Paraaortic lymph node (tissue), 1 donor: ENCODE measurements around a stretch of chr6.

DNA sequence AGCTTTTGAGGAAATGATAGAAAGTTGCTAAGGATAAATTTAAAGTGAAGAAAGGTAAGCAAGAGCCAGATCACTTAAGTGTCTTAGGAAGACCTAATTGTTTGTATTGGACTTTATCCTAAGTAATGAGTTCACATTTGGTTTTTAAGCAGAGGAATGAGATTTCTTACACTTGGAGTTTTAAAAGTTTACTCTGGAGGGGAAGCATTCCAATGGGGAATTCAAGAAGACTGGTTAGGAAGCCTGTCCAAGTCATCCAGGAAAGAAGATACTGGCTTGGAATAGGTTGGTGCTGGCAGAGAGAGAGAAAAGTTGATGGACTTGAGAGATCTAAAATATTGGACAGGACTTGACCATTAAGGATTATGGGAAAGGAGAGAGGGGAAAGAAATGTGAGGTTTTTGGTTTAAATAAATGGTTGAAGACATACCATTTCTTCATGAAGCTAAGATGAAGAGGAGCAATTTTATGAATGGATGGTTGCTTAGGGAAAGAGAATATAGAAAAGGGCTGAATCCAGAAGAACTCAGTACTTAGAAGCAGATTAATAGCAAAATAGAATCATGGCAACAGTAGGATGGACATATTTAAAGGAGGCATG, 53.7 kb upstream of the SMIM8 start:
- PRO-cap = no peak

DNA sequence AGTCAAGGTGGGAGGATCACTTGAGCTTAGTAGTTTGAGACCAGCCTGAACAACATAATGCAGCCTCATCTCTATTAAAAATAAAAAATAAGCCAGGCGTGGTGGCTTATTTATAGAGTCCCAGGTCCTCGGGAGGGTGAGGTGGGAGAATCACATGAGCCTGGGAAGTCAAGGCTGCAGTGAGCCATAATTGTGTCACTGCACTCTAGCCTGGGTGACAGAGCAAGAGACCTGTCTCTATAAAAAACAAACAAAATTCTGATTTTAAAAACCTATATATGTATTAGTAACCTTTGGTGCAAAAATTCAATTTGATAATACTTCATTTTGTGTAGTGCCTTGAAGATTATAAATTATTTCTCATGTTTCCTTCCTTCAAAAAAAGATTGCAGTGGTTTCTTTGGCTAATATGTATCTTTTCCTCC, 27.6 kb downstream of the ORC3 start:
- PRO-cap = no peak

- PRO-cap = no peak
Measured at GRCh38 chr6:87691410-87691854, 10.6 kb downstream of the AKIRIN2 start.

DNA sequence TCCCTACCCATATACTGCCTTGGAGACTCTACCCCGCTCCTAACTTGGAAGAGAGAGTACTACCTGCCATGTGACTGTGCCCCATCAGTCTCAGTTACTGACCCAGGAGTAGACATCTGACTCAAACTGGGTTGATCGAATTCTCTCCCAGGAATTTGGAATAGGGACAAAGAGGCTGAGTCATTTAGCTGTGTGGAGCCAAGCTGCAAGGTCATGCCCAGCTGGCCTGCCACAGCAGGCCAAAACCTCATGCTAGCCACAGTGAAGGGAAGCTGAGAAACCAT, 21.1 kb upstream of the AKIRIN2 start:
- PRO-cap = no peak

DNA sequence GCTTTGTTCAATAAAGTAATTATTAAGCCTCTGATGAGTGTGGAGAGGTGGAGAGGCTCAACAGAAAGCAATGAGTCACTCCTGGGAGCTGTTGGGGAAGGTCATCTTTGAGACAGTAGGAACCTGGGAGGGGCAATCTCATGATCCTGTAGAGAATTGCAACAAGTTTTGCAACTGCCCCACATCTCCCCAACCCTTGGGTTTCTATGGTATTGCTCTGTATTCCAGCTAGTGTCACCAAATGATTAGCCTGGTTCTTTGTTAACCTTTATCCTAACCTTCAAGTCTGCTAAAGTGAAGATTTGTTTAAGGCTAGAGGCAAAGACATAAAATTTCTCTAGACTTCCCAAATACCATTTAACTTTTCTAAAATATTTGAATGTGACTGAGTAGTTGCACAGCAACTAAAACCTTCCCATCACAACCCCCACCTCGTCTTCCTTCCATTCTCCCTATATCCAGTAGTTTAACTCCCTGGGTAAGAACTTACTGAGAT, 87.7 kb upstream of the AKIRIN2 start:
- PRO-cap = no peak

- PRO-cap = no peak
Measured at GRCh38 chr6:88008802-88009140, 38.9 kb upstream of the SPACA1 start.

GRCh38 chr6:88161128-88161577, 5.0 kb downstream of the CNR1 start:
- PRO-cap = no peak

GRCh38 chr6:89070940-89071447, 9.6 kb upstream of the PNRC1 start:
- PRO-cap = no peak

- PRO-cap = no peak
Measured at GRCh38 chr6:89160370-89161248, 14.8 kb downstream of the PM20D2 start.

DNA sequence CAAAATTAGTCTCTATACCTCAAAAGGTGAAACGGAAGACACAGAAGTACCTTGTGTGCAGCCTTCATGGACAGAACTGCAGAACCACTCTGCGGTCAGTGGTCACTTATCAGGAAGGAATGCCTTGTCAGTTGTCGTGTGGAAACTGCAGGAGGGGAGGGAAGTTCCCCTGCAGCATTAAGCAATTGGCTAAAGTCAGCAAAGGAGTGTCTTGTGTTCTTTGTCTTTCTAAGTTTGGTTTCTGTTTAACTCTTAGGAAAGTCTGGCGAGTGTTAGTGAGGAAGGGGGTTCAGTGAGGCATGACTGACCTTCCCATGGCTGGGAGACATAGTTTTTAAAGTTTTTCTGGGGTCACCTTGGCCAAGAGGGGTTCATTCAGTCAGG, 6.5 kb upstream of the GABRR2 start:
- PRO-cap = no peak

DNA sequence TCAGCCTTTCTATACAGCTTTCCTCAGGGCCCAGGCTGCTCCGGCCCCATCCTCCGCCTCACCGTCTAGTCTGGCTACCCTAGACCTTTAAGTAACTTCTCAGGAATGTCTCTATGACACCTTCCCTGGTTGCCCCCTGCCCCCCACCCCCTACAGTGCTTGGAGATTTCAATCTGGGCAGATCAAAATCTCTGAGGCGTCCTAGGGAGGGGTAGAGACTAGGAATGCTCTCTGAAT, 6.1 kb downstream of the UBE2J1 start:
- PRO-cap = no peak

DNA sequence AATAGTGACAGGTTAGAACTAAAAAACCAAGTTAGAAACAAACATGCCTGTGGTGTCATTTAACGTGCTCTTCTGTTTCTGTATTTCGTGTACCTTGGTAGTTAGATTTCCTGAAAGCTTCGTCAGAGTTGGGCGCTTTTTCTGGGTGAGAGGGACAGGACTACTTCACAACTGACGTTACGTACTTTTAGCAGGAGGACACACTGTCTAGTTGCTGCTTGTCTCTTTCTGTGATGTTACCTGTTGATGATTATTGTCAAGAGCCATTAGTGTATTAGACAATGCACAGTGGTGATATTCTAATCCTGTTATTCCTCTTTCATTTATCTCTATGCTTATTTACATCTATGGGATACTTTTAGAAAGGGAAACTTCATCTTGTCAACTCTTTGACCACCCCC, 96.4 kb downstream of the LYRM2 start:
- PRO-cap = no peak

GRCh38 chr6:89613719-89614226, 24.8 kb downstream of the LYRM2 start:
- PRO-cap = no peak

DNA sequence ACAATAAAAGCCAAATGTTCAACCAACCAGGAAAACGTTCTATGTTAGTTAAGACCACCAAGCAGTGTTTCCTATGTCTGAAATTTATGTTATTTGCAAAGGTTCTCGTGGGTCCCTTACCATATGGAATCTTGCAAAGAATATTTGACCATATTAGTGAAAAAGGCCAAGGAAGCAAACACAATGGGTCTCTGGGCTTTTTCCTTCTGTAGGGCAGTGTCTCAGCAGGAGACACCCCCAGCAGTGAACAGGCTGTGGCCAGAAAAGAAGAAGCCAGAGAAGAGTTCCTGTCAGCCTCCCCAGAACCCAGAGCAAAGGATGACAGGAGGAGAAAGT, 15.4 kb downstream of the LYRM2 start:
- PRO-cap = no peak

DNA sequence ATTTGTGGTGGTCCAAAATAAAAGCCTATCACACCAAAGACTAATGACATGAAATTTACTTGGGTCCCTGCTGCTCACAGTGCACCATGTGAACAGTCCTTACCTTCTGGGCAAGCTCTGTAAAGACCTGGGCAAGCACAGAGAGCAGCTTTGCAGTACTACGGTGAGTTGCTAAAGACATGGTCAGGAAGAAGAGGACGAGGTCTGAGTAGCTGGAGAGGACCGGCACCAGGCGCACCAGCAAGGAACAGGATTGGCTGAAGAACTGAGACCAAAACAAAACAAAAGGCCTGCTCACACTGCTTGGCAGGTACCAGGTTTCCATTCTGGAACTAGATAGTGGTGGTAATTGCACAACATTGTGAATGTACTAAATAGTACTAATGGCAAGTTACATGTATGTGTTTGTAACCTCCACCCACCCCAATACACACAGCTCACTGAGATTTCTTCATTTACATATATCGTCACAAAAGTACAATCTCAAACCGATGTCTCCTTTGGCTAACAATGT, 32.3 kb upstream of the LYRM2 start:
- PRO-cap = no peak

DNA sequence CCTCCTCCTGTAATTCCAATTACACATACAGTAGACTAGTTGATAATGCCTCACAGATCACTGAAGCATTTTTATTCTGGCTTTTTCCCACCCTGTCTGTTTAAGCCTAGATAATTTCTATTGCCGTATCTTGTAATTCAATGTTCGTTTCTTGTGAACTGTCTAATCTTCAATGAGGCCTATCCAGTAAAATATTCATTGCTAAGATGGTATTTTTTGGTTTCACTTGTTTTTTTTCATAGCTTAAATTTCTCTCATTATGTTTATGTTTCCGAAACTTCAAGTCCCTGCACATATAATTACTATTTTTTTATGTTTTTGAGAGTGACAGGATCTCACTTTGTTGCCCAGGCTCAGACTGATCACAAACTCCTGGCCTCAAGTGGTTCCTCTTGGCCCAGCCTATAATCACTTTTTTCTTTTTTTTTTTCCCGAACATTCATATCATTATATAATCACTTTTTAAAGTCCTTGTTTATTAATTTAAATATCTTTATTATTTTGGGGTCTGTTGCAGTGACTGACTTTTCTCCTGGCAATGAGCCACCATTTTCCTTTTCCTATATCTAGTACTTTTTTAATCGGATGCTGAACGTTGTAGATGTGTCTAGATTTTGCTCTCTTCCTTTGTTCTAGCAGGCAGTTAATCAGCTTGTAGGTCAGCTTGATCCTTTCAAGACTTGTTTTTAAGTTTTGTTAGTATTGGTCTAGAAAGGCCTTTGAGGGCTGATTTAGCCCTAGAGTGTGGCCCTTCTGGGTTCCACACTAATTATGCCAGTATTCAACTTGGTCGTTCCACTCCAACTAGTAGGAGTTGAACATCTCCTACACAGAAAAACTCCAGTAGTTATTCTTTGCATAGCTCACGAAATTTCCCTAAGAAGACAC, 11.7 kb downstream of the MDN1 start:
- PRO-cap = no peak

- PRO-cap = bidirectional peak, plus-strand start at chr6:89829914, minus-strand start at chr6:89829597
Measured at GRCh38 chr6:89829247-89830479, 10.1 kb upstream of the MDN1 start.

- PRO-cap = no peak
Measured at GRCh38 chr6:89868190-89869093, 25.8 kb upstream of the GJA10 start.

DNA sequence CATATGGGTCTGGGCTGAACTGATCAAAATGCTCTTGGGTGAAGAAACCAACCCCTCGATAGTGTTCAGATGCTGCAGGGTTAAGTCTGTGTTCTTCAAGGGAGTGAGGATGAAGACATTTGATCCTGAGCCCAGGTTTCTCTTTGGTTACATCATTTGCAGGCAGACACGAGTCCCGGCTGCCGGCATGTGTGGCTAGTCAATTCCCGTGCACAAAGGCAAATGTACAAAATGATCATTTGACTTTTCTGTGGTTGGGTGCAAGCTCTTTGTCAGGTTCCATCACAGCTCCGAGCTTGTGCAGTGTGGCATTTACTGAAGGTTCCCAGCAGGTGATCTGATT, 46.7 kb downstream of the GJA10 start:
- PRO-cap = no peak

DNA sequence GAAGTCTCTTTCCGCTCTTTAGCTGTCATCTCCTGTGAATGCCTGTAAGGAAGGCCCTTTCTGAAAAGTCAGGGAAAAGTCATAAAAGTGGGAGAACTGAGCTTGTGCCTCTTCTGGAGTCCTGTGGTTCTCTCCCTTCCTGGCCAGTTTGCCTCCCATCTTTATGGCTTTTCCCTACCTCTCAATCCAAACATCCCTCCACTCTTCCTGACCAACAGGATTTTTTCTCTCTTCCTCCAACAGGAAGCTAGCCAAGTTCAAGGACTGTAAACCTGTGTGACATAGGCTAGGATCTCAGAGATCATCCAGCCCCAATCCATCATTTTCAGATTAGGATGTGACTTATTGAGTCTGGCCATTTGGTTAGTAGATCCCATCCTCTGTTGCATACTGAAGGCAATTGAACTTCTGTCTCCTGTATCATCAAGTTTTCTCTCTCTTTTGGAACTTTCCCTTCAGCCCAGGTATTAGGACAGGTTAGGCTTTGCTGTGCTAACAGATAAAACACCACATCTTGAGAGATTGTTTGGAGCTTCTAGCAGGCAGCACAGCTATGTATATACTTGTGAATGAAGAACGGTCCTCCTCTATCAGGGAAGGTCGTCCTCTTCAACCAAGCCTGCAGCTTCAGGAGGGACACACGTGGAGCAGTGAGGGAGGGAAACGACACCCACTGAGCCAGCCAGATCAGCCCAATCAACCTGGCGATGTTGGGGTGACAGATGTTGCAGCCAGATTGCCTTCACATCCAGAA, 106.7 kb downstream of the GJA10 start:
- PRO-cap = no peak